Fibroblast of the aortic adventitia (primary cell): ENCODE data around the gene TMX1.

DNA sequence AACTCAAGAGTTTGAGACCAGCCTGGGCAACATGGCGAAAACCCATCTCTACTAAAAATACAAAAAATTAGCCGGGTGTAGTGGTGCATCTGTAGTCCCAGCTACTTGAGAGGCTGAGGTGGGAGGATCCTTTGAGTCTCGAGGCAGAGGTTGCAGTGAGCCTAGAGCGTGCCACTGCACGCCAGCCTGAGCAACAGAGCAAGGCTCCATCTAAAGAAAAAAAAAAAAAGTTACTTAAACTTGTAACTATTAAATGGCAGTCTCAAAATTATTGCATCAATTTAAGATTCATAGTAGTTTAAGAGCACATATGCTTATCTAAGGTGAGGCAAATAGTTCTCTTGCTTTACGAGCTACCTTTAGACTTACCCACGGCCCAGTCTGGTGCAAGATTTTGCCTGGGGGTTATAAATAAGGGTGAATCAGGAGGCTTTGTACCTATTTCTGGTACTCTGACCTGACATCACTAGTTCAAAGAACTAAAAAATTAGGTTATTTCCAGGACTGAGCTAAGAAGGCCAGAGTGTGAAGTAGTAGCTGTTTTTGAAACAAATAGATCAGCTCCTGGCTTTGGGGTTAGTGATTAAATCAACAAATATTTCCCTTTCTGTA lies 3.4 kb downstream of the MGAT2 start:
- CAGE, long polyA plus RNA: no peak

GRCh38 chr14:49634202-49635074 lies 606 bp downstream of the DNAAF2 start:
- CAGE, long polyA plus RNA: no peak

GRCh38 chr14:49767252-49767847 lies 603 bp upstream of the KLHDC2 start:
- CAGE, long polyA plus RNA: no peak

- CAGE, long polyA plus RNA: no peak
Measured at GRCh38 chr14:49892099-49892792, 636 bp upstream of the ARF6 start.

DNA sequence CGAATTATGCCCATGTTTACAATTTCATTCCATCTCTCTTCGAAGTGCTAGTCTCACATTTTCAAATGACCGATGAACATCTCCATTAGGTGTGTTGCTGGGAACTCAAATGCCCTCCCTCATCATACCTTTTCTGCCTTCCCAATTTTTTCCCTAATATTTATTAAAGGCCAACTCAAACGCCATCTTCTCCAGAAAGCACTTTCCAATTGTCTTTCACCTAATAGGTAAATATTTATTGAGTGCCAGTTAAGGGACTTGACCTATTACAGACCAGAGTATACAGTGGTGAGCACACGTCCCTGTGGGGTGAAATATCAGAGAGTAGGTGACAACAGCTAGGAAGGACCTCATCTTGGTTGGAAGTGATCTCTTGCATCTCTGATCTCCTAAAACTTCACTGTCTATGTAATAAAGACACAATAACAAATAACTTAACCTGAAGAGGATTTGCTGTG lies 64.5 kb downstream of the ARF6 start:
- CAGE, long polyA plus RNA: no peak

- CAGE, long polyA plus RNA: no peak
Measured at GRCh38 chr14:49966112-49967081, 73.5 kb downstream of the ARF6 start.

GRCh38 chr14:50001850-50002291 lies 109.0 kb downstream of the ARF6 start:
- CAGE, long polyA plus RNA: no peak

GRCh38 chr14:50002345-50003015 lies 109.6 kb downstream of the ARF6 start:
- CAGE, long polyA plus RNA: no peak

- CAGE, long polyA plus RNA: no peak
Measured at GRCh38 chr14:50008653-50009467, 107.5 kb downstream of the VCPKMT start.

DNA sequence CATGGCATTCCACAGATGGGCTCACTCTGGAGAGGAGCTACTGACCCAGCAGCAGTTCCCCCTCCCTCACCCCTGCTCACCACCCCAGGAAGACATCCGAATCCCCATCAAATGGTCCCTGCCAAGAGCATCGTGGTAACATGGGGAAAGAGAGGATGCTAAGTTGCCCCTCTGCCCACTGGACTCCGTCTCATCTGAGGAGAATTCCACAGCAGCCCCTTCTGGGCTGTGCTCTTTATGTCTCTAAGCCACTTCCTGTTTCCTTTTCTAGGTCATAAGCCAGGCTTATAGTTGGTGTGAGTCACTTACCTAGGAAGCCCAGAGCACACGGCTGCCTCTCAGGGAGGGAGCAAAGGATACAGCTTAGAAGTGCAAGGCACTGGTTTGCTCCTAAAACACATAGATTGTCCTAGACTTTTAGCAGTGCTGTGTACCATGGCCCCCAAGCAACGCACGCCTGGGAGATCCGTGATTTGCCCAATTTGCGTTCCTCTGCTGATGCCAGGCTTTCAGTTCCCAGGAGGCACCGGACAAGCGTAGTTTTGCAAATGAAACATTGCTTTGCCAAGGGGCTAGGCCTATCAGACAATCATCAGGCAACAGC lies 75.9 kb downstream of the VCPKMT start:
- CAGE, long polyA plus RNA: no peak

GRCh38 chr14:50444959-50445500 lies 48.3 kb upstream of the CDKL1 start:
- CAGE, long polyA plus RNA: no peak

GRCh38 chr14:50478918-50479741 lies 53.2 kb downstream of the MAP4K5 start:
- CAGE, long polyA plus RNA: no peak

DNA sequence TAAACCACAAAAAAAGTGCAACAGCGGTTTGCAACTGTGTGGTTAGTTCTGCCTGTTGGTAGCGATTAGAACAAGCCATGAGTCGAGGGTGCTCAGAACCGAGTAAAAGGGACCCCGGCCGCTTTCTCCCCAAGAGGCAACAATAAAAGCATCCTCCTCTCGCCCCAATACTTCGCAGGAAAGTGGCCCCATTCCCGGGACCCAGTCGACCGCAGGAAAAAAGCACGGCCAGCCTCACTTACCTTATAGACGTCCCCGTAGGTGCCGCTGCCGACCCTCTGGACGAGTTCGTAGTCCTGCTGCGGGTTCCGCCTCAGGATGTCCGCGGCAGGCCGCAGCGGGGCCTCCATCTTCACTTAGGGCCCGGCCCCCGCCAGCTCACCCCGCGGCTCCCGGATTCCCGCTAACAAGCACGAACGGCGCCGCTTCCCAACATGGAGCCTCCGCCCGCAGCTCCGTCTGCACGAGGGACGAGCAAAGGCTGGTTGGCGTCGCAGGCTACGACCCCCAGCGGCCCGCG lies 609 bp downstream of the MAP4K5 start:
- CAGE, long polyA plus RNA: no peak

DNA sequence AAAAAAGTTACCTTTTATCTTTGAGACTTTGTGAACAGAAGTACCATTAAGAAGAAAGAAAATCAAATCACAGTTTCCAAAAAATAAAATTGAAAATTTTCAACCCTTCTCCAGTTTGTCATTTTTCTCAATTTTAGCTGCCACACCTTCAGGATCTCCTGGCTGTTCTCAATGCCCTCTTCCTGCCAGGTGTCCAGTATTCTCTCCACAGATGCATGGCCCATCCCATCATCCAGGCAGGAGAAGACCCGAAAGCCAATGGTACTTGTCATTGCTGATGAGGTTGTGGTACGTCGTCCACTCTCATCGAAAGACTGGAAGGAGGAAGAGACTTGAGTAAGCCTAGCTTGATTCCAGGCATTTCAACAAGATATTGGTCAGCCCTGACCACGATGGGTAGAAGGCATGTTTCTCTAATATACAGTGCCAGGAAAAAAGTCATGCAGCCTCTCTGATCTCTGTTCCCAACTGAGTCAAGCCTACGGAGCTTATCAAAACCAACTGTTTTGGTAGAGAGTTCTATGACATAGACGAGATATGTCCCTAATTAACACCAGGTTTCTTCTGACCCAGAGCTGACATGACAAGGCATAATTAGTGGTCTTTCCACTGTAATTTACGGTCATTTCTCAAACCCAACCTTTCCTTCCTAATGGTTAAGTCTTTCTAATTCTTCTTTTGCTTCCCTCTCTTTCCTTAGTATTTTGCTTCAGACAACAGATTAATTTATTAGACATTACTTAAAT lies 58.6 kb downstream of the NIN start:
- CAGE, long polyA plus RNA: no peak

- CAGE, long polyA plus RNA: no peak
Measured at GRCh38 chr14:50935420-50935909, 8.8 kb downstream of the PYGL start.

GRCh38 chr14:51239713-51241004 lies at the start of gene TMX1:
Gene TMX1, plus strand, starts transcription at chr14:51240247.
- CAGE, long polyA plus RNA: no peak

GRCh38 chr14:51650671-51651112 lies 1.0 kb upstream of the FRMD6 start:
- CAGE, long polyA plus RNA: no peak

DNA sequence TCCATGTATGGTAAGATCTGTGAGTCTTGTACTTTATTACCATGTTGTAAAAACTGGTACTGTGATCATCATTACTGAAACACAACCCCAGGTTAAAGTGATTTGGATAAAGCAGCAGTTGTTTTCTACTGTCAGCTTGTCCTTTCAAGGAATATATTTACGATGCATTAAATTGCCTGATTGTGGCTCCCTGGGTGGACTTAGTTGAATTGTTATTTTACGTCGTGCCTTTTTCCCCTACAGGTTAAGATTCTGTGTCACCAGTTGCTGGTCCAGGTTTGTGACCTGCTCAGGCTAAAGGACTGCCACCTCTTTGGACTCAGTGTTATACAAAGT lies 46.2 kb downstream of the FRMD6 start:
- CAGE, long polyA plus RNA: no peak

- CAGE, long polyA plus RNA: no peak
Measured at GRCh38 chr14:51789583-51789999, 70.8 kb upstream of the GNG2 start.

DNA sequence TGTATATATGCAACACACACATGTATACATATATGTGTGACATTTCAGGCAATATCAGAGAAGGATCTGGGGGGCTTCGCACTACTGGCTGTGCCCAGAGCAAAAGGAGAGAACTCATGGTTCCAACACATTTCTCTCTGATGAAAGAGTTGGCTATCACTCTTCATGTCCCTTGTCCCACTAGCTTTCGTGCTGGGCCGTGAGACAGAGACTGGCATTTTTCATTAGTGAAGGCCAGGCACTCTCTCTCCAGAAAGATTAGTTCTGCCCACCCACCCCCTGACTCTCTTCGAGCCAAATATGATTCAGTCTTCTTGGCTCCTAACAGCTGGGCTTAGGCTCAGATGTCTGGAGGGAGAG lies 5.3 kb upstream of the GNG2 start:
- CAGE, long polyA plus RNA: no peak